Measurements from ENCODE around the genes ECT2L and ABRACL.

GRCh38 chr6:137869718-137870655 lies 2.9 kb downstream of the TNFAIP3 start:
- PRO-cap, 2 experiments, result peak in 2 of 2 experiments; most common plus-strand start chr6:137870134 (in 1); most common minus-strand start chr6:137870377 (in 1)

- PRO-cap, 2 experiments, result no peak in any of the 2 experiments
These were observed 18.7 kb downstream of the PERP start for GRCh38 chr6:138088321-138089041.

GRCh38 chr6:138108272-138108614 lies 1.0 kb upstream of the PERP start:
- PRO-cap, 2 experiments, result no peak in any of the 2 experiments

GRCh38 chr6:138378531-138378953 lies 837 bp downstream of the SMIM28 start:
- PRO-cap, 2 experiments, result peak in 1 of 2 experiments; most common minus-strand start chr6:138378803 (in 1)

DNA sequence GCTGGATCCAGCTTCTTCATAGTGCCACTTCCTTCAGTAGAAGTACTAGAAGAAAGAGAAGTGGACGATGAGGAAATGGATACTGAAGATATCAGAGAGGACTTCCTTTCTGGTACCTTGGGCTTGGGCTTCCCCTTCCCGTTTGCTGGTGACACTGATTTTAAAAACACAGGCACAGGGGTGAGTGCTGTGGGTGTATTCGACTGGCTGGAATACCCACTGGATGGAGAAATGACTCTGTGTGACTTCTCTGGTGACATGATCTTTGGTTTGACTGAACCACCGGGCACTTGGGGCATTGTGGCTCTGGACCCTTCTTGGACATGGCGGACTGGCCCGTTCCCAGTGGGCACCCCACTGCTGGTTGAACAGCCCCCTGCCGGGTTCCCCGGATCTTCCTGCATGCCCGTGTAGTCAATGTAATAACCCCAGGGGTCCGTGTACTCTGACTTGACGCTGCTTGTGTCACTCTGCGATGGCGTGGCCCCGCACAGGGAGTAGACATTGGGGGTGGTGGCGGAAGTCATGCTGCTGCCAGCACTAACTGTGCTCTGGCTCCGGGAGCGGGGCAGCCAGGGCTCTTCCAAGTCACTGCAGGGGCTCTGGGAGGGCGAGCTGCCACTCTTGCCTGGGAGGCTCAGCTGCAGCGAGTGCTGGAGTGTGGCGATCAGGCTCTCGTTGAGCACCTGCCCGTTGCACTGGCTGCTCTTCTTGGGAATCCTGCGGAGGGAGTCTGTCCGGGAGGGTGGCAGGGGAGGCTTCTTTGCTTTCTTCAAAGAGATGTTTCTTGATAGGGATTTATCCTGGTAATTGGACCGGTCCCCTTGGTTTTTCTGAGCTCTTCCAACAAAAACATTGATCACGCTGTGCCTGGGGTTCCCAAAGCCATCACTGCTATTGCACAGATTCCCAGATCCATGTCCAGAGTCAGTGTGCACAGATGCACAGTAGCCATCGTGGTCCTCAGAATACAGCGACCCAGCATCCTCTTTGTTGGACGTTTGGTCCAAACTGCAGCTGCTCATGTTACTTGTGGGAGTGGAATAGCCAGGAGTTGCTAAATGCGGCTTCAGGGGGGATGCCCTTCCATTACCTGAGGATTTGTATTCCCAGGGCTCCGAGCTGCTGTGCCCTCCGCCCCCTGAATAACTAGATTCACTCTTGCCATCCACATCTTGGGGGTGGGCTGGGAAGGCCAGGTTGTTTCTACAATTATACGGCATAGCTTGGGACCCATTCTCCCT lies 28.0 kb downstream of the HEBP2 start:
- PRO-cap, 2 experiments, result no peak in any of the 2 experiments

DNA sequence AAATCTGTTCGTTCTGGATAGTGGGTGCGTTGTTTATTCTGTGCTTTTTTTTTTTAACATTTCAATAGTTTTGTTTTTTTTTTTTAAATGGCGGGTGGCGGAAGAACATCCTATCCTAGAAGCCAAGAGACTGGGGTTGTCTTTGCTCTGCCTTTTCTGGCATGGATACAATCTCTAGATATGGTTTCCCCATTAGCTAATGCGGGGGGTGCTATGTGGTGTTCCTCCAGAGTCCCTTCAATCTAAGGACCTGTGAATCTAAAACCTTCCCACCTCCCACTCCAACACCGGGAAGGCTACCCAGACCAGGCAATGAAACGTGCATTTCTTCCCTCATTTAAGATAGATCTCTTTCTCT lies 878 bp upstream of the CCDC28A start:
- PRO-cap, 2 experiments, result no peak in any of the 2 experiments

DNA sequence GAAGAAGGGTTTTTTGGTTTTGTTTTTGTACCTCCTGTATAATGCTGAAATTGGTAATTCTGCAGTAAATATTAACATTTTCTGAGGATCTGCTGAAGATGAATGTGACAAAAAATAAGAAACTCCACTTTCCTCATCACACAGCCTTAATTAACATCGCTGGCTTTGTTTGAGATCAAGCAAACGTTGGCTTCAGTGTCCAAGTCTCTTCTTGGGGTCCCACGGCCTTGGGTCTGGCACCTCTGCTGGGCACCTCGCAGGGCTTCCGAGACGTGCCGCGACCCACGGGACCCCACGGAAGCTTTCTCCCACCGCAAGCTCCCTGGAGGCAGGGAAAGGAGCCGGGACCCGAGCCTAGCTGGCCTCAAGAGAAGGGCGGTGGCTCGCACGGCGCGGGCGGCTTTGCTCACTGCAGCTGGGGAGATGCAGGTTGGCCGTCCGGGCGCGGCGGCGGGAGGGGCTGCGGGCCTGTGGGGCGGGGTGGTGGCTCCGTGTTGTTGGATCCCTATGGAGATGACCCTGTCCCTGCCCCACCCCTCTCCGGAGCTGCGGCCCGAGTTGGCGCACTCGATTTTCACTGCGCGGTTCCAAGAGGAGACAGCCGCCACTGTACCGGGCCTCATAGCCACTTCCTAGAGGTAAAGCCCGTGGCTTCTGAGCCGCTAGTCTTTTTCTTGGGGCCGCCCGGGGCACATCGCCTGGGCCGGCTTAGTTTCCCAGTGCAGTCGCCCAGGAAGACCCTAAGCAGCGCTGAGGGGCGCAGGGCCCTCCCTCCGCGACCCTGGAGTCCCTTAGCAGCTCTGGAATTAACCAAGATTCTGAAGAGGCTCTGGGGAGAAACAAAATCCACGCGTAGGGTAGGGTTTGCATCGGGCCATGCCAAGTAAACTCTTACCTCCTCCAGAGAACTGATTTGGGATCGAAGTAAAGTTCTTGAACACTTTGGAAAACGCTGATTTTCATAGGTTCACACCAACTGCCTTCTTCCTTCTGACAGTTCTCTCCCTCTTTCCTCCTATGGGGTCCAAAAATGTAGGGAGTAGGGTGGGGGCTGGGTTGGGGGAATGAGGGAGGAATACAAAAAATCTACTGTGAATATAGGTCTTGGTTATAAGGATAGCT lies at the start of gene ECT2L:
Gene ECT2L, plus strand, starts transcription at position 533 of the 1,122 bp plus-strand sequence.
- PRO-cap, 2 experiments, result no peak in any of the 2 experiments

DNA sequence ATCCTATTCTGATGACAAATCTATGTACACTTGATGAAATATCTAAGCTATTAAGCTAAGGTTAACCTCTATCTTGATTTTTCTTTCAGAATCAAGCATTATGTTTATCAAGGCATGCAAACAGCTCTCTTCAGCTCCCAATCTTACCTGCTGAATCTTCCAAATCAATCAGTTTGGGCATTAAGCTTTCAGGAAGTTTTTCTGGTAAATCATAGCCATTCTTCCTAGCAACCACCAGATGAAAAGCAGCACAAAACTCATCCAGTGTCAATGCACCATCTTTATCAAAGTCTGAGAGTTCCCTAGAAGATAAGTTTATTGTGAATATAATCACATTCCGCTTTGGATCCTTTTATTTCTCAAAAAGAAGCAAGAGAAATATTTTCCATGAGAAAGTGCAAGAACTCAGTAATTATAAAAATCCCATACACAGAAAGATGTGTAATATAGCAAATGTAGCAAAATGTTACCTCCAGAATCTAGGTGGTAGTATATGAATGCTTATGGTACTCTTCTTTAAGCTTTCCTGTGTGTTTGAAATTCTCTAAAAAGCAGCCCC lies 46.8 kb downstream of the REPS1 start:
- PRO-cap, 2 experiments, result no peak in any of the 2 experiments

- PRO-cap, 2 experiments, result no peak in any of the 2 experiments
These were observed 9.9 kb downstream of the REPS1 start for GRCh38 chr6:138977899-138978808.

GRCh38 chr6:139028269-139029429 lies at the start of gene ABRACL:
ABRACL (plus strand) TSS chr6:139028745.
- PRO-cap, 2 experiments, result peak in 2 of 2 experiments; most common plus-strand start chr6:139028745 (in 2); most common minus-strand start chr6:139028634 (in 2)

- PRO-cap, 2 experiments, result peak in 1 of 2 experiments; most common plus-strand start chr6:139157177 (in 1)
These were observed 22.2 kb downstream of the HECA start for GRCh38 chr6:139157000-139157637.

- PRO-cap, 2 experiments, result no peak in any of the 2 experiments
These were observed 6.5 kb downstream of the CITED2 start for GRCh38 chr6:139367755-139368589.

DNA sequence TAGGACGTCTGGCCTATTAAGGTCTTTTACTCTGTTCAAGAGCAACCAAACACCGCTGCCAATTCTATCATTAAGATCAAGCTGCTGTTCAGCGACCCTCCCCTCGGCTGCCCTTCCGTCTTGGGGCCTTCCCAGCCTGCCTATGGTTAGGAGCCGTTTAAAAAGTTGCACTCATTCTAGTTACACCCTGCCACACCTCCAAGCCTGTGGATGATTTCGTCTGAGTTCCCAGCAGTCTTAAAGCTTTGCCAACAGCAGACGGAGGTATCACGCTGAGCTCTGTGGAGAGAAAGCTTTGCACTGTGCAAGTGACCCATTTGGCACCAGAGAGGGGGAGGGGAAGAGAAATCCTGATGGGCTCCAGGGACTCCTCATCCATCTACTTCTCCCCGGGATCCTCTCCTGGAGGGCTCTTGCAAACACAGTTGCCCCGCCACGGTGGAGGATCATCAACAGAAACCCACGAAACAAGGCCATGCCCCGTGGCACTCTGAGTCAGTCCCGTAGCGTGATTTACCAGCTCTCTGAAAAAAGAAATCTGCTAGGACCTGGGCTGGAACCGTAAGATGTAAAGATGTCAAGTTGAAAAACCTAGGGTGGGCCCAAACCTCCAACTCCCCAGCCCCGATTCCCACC lies 98.8 kb upstream of the CITED2 start:
- PRO-cap, 2 experiments, result no peak in any of the 2 experiments

DNA sequence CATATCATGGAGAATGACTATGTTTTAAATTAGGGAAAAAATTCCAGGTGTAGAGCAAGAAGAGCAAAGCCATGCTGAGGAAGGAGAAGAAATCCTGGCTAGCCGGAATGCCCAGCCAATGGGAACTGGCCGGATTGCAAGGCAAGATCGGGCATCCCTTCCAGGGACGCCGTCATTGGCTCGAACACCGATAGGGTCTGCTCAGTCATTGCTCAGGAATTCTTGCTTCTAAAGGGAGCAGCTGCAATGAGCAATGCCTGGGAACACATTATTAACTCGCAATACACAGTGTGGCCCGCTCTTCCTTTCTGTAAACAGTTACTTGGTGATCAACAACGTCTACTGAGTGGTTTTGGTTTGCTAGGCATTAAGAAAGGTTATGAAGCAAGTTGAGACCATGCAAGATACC lies 165.3 kb upstream of the CITED2 start:
- PRO-cap, 2 experiments, result no peak in any of the 2 experiments

- PRO-cap, 2 experiments, result peak in 1 of 2 experiments; most common plus-strand start chr6:141482991 (in 1)
These were observed 650.0 kb upstream of the GJE1 start for GRCh38 chr6:141482857-141483083.

DNA sequence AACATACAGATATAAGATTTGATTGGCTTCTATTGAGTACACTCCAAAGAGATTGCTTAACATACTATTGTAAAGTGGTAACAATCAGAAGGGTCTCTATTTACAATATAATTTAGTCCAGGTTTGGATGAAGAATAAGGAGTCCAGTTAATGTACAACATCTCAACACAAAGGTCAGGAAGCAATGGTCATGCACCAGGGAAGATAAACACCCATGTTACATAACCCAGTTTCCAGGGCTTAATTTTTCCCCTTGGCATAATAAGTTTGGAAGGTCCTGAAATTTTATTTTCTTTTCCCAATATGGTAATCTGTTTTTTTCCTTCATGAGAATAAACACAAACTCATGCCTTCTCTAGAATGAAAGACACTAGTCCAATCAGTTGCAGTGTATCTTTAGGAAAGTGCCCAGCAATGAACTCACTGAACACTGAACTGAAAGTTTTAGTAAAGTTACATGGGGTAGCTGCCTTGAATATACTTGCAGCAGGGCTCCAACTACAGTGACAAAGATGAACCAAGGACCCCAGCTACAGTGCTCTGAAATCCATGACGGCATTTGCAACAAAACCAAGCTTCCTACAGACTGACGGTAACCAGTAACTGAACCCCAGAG lies 255.3 kb upstream of the GJE1 start:
- PRO-cap, 2 experiments, result no peak in any of the 2 experiments

DNA sequence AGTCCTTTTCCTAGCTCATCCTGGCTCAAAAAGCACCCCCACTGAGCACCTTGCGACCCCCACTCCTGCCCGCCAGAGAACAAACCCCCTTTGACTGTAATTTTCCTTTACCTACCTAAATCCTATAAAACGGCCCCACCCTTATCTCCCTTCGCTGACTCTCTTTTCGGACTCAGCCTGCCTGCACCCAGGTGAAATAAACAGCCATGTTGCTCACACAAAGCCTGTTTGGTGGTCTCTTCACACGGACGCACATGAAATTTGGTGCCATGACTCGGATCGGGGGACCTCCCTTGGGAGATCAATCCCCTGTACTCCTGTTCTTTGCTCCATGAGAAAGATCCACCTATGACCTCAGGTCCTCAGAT lies 116.9 kb upstream of the GJE1 start:
- PRO-cap, 2 experiments, result no peak in any of the 2 experiments

DNA sequence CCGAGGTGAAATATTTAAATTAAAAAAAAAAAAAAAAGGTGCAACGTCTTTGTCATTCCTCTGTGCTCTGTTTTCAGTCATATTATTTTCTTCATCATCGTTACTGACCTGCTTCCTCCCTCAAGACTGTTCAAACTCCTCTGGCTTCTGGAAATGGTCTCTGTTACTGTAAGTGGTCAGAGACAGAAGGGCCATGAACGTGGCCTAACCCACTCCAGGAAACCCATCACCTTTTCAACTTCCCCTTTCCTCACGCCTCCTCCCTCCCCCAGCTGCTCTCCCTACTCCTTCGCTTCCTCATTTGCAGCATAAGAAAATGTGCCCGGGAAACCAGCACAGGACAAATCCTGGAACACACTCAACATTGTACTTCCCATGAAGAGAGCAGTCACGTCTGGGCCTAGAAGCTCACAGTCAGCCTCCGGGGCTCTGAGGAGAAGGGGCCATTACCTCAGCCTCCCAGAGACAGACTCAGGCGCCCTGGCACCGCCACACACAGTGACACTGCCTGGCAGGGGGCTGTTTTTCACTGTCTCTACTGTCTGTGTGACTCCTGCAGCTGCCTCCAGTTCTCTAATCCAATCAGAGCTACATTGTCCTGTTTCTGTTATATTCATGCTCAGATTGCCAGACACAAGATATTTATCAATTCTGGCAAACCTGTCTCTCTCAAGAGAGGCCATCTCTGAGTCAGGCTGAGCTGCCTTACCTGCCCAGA lies 242.4 kb downstream of the HIVEP2 start:
- PRO-cap, 2 experiments, result no peak in any of the 2 experiments

DNA sequence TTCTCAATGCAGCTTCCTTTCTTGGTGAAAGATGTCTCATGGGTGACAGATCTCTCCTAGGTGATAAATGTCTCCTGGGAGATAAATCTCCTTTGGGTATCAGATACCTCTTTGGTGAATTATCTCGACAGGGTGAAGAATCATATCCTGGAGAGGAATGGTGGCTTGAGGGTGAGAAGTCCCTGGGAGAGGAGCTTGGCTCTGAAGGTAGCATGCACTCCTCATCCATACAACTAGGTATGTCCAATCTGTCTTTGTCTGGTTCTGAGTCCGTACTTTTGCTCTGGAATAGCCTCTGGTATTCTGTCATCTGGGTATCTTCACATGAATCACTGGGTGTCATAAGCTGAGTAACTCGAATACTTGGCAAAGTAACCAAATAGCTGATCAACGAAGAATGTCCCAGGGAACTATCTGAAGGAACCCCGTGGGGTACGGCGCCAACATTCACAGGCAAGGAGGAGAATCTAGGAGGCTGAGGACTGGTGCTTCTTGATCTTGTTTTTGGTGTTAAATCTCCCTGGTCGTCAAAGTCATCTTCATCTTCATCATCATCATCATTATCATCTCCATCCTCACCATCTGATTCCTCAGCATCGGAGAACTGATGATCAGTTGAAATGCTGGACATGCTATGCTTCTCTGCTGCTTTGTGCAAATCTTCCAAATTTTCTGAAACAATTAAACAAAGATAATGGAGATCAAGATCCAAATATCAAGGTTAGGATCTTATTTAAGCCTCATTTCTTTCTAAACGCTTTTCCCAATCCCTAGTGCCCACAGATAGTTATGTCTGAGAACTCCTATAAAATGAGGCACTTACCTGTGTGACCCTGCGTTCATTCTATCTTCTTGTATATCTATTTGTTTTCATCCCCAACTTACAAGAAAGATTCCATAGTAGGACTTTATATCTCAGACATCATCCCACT lies 184.7 kb downstream of the HIVEP2 start:
- PRO-cap, 2 experiments, result no peak in any of the 2 experiments

- PRO-cap, 2 experiments, result no peak in any of the 2 experiments
These were observed 171.3 kb downstream of the HIVEP2 start for GRCh38 chr6:142773353-142774370.